Epithelial cell of esophagus (primary cell): ENCODE measurements around the genes THEM4, FLG2, S100A7A and S100A7.

GRCh38 chr1:151846124-151847208 lies 6.8 kb upstream of the C2CD4D start:
- RRBS: no CpG with 5 or more reads among the region's 14 CpGs

DNA sequence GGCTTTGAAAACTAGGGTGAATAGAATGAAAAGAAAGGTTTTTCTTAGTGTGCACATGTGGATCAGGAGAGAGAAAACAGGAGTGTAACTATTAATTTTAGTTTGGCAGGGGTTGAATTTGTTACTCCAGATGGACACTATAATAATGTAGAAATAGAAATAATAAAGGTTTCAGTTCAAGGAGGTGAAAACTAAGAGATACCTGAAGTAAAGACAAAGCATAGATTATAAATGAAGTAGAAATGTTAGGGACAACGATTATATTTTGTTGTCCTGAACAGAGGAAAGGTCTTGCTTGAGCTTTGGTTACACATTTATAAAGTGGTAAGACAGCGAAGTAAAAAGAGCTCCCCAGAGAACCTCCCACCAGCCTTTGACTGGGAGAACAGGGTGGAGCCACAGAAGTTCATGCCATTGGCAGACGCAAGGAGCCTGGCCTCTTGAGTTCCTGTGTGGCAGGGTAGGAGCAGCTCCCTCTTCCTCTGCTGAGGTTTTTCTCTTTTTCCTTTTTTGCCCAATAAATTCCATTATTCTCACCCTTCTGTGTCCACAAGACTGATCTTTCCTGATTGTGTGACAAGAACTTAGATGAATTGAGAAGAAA lies 4.4 kb downstream of the THEM4 start:
- RRBS: no CpG with 5 or more reads among the region's 3 CpGs

DNA sequence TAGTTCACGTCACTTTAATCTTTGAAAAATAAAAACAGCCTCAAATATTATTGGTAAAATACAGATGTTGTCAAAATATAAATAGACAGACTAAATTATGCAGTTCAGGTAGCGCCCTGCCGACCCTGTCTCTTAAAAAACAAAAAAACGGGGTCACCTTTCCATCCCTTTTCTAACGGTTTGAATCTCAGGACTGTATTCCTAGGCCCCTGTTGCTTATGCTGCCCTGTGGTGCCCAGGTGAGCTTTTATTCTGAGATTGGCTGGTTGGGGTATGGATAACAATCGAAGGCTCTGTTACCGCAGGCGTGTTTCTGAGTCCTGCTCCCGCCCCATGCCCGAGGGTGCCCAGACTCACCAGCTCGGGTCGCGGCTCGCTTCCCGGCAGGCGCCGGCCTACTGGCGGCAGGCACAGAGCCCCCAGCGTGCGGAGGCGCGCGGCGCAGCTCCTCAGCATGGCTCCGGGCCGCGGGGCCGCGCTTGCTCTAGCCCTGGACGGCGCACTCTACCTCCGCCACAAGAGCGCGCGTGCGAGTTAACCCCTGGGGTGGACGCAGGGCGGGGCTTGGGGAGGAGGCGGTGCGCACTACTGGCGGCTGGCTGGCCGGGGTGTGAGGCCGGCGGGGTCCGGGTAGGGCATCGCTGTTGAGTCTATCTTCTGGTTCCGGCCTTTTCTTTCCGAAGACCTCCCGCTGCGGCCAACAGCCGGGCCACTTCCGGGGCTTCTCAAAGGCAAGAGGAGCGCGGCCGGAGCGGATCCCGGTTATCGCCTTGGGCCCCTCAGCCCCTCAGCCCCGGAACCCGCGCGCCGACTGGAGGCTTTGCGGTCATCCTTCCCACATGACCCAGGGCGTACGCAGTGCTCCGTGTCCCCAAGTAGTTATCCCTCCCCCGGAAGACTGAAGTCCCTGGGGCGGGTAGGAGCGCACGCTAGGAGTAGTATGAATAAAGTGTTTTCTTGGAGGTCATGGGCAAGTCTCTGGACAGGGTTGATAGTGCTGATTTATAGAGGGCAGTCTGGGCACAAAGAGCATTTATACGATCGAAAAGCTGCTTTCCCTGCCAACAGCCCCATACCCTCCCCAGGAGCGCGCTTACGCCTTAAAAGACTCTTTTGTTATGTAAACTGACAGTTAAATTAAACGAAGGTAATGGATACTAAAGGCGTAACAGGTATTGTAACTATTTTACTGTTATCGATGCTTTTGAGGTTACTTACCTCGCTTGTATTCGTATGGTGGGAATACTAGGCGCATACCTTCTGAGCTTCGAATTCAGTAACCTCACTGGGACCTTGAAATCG lies at the start of gene THEM4:
THEM4 (minus strand) TSS at position 509 of the 1,302 bp plus-strand sequence.
- RRBS: 2% methylated on average over 21 of the region's 84 CpGs

- RRBS: no CpG with 5 or more reads among the region's 5 CpGs
Observed at GRCh38 chr1:152001041-152001822, 7.6 kb upstream of the S100A10 start.

DNA sequence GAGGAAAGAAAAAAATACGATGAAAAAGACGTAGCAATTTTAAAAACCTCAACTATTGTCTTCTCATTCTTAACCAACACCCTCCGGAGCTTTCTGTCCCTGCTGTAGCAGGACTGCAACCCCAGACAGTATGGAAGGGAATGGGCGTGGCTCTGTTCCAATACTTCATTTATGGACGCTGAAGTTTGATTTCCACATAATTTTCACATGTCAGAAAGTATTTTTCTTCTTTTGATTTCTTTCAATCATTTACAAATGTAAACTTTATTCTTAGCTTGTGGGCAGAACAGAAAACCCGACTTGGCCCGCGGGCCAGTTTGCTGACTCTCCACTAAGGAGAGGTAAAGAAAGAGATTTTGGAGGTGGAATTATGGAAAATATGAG lies 967 bp downstream of the S100A11 start:
- RRBS: no CpG with 5 or more reads among the region's 8 CpGs

GRCh38 chr1:152108490-152108842 lies 6.8 kb downstream of the TCHH start:
- RRBS: no CpG with 5 or more reads among the region's 25 CpGs

DNA sequence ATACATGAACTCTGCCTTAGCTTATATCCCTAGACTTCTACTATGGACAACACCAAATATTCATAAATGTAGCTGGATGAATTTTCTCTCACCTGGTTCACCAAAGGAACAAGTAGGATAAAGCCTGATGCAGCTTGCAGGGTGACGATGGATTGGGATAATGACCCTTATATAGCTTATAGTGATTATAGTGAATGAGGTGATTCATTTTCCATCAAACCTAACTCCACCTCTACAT lies at the start of gene FLG2:
FLG2 (minus strand) TSS at position 143 of the 238 bp plus-strand sequence.
- RRBS: no CpG with 5 or more reads among the region's 1 CpG

GRCh38 chr1:152459775-152460507 lies 45.9 kb upstream of the CRNN start:
- RRBS: no CpG with 5 or more reads among the region's 8 CpGs

- RRBS: no CpG with 5 or more reads among the region's 1 CpG
Observed at GRCh38 chr1:153088218-153088463, 6.2 kb downstream of the SPRR2E start.

DNA sequence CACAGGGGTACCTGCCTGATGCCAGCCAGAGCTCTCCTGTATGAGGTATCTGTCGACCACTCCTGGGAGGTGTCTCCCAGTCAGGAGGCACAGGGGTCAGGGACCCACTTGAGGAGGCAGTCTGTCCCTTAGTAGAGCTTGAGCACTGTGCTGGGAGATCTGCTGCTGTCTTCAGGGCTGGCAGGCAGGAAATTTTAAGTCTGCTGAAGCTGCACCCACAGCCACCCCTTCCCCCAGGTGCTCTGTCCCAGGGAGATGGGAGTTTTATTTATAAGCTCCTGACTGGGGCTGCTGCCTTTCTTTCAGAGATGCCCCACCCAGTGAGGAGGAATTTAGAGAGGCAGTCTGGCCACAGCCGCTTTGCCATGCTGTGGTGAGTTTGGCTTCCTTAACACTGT lies 15.1 kb upstream of the LELP1 start:
- RRBS: no CpG with 5 or more reads among the region's 2 CpGs

- RRBS: no CpG with 5 or more reads among the region's 2 CpGs
Observed at GRCh38 chr1:153416324-153416602, at the start of gene S100A7A. S100A7A (plus strand) TSS chr1:153416520.

- RRBS: no CpG with 5 or more reads among the region's 3 CpGs
Observed at GRCh38 chr1:153460441-153460879, at the start of gene S100A7. S100A7 (minus strand) TSS chr1:153460651.

DNA sequence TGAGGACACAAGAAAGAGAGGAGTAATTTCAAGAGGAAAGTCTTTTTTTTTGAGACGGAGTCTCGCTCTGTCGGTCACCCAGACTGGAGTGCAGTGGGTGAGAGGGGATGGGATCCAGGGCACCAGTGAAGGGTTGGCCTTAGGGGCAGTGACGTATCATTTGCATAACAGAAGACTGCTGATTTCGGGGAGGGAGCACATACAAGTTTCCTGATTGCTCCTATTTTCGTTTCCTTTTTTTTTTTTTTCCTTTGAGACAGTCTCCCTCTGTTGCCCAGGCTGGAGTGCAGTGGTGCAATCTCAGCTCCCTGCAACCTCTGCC lies 4.2 kb downstream of the S100A13 start:
- RRBS: no CpG with 5 or more reads among the region's 6 CpGs

DNA sequence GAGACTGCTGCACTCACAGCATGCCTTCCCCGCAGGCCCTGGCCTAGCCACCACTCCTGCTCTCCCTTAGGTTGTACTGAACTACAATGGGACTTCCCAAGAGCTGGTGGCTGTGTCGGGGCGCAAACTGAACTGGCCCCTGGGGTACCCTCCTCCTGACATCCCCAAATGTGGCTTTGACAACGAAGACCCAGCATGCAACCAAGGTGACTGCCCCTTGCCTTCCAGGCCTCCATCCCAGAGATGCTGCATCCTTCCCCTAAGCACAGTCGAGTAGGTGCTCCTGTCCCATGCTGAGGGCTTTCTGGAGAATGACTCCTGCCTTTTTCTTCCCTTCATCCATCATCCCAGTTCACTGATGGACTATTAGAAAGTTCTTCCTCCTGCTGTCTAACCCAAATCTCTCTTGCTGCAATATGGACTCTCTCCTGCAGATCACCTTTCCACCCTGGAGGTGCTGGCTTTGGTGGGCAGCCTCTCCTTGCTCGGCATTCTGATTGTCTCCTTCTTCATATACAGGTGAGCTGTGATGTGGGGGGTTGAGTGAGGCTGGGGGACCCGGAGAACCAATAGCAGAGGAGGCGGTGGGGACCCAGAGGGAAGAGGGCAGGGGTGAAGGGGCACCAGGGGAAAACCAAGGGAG lies 4.9 kb downstream of the NPR1 start:
- RRBS: no CpG with 5 or more reads among the region's 8 CpGs

DNA sequence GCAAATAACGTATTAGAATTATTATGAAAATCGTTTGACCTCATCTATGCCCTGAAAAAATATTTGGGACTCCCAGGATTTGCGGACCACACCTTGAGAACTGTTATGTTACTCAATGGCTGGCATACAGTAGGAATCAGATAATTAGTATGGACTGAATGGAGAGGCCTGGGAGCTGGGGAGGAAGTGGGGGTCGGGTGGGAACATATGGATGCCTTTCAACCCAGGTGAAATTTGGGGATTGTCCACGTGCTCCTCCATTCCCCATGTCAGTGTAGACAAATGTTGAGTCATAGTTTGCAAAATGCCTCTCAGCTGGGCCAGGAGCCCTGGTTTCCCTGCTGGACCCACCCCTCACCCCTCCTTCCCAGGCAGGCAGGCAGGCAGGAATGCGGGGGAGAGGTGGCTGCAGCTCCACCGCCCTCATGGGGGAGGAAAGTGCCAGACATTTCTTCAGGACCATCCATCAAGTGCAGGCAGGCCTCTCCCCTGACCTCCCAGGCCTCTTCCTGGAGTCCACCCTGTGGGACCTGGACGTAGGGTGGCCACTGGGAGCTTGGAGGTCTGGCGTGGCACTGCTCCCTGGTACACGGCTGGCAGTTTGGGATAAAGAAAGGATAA lies 18.6 kb downstream of the NPR1 start:
- RRBS: no CpG with 5 or more reads among the region's 10 CpGs

- RRBS: no CpG with 5 or more reads among the region's 4 CpGs
Observed at GRCh38 chr1:153740422-153740958, 12.6 kb downstream of the INTS3 start.

DNA sequence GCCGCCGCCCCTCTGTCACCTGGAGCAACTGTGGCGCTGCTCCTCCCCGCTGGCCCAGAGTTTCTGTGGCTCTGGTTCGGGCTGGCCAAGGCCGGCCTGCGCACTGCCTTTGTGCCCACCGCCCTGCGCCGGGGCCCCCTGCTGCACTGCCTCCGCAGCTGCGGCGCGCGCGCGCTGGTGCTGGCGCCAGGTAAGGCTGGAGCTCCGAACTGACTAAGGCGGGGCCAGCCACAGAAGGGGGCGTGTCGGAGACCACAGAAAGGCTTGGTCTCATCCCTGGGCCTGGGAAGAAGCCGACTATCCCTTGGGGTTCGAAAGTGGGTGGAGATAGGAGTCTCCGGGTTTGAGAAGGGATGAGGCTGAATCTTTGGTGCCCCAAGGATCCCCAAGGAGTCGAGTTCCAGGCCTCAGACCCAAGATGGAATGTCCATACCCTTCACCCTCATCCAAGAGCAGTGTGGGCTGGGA lies 802 bp downstream of the SLC27A3 start:
- RRBS: 1% methylated on average over 5 of the region's 26 CpGs

- RRBS: no CpG with 5 or more reads among the region's 9 CpGs
Observed at GRCh38 chr1:153790948-153791651, 15.9 kb downstream of the SLC27A3 start.

DNA sequence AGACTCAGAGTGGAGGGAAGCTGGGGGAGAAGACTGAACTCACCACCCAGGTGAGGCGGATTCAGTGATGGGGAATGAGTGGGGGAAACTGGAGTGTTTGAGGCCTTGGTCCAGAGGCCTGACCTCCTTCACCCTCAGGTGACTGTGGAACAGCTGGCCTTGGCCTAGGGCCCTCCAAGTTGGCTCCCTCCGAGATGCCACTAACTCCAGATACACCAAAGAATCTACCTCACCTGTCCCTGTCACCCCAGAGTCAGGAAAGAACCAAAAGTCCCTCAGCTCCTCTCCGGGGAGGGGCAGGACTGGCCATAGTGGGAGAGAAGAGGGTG lies 27.3 kb downstream of the SLC27A3 start:
- RRBS: no CpG with 5 or more reads among the region's 3 CpGs